Foreskin fibroblast (primary cell): ENCODE measurements around the gene USP9X.

DNA sequence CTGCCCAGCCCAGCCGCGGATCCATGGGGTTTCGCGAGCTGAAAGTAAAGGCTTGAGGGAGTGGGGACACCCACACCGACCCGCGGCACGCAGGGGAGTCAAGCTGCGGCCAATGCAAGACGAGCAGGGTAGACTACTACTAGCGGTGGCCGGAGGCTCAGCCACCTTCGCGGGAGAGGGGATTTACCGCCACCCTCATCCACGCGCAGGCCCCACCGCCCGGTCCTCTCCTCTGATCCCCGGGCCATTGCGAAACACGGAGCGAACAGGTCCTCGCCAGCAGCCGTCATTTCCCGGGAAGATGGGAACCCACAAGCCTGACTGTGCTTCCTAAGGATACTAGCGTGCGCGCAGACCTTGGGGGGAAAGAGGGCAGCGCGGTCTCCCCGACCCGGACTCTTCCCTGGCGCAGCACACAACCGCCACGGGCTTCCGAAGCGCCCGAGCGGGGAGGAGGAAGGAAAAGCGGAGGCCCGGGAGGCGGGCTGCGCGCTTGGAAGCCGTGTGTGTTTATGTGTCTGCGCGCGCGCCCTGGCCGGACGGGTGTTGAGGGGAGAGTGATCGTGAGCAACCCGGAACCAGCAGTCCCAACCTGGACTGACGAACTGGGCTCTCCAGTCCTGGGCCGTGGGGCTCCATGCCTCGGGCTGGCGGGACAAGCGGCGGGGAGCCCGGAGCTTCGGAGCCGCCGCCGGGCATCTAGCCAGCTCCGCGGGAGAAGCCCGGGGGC is 74.5 kb upstream of the BCOR start:
- RRBS = 6% methylated on average over 43 of the region's 68 CpGs

- RRBS = 8% methylated on average over 2 of the region's 77 CpGs
Measured at GRCh38 chrX:40175413-40176323, 77.9 kb upstream of the BCOR start.

GRCh38 chrX:40434751-40435416 is 145.9 kb upstream of the ATP6AP2 start:
- RRBS = no CpG with 5 or more reads among the region's 20 CpGs

GRCh38 chrX:40468273-40468650 is 112.5 kb upstream of the ATP6AP2 start:
- RRBS = no CpG with 5 or more reads among the region's 2 CpGs

DNA sequence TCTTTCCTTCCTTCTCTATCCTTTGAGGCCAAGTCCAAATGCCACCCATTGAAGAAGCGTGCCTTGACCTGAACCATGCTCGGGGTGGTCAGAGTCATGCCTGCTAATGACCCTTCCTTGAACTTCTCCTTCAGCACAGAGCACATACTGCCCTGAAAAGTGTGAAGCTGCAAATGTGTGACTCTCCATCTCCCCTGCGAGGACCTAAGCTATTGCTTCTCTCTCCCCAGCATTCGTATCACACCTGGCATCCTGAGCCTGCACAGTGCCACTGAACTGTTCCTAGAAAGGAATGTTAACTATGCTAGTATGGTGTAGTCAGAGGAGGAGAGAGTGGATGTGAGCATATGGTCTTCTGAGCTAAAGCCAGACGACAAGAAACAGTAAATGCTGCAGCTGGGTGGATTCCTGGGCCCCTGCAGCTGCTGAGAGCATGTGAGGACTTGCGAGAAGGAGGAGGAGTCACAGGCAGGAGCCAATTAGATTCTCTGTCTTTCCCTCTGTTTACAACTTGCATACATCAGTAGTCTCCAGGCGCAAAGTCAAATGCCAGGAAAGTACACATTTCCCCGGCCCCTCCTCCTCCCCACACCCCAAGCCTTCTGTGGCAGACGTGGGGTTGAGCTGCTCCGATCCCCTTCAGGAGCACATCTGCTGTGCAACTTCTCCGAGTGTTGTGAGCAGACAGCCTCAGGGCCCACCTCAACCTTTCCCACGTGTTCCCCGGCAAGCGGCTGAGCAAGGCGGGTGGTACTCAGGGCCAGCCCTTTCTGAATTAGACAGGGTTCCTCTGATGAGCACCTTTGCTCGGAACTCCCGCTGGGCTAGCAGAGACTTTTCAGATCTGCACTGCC is 108.8 kb upstream of the ATP6AP2 start:
- RRBS = no CpG with 5 or more reads among the region's 17 CpGs

- RRBS = no CpG with 5 or more reads among the region's 5 CpGs
Measured at GRCh38 chrX:40484753-40485053, 96.1 kb upstream of the ATP6AP2 start.

- RRBS = no CpG with 5 or more reads among the region's 6 CpGs
Measured at GRCh38 chrX:40636337-40637310, 10.7 kb downstream of the CXorf38 start.

GRCh38 chrX:40749887-40750370 is 14.6 kb upstream of the MED14 start:
- RRBS = no CpG with 5 or more reads among the region's 4 CpGs

DNA sequence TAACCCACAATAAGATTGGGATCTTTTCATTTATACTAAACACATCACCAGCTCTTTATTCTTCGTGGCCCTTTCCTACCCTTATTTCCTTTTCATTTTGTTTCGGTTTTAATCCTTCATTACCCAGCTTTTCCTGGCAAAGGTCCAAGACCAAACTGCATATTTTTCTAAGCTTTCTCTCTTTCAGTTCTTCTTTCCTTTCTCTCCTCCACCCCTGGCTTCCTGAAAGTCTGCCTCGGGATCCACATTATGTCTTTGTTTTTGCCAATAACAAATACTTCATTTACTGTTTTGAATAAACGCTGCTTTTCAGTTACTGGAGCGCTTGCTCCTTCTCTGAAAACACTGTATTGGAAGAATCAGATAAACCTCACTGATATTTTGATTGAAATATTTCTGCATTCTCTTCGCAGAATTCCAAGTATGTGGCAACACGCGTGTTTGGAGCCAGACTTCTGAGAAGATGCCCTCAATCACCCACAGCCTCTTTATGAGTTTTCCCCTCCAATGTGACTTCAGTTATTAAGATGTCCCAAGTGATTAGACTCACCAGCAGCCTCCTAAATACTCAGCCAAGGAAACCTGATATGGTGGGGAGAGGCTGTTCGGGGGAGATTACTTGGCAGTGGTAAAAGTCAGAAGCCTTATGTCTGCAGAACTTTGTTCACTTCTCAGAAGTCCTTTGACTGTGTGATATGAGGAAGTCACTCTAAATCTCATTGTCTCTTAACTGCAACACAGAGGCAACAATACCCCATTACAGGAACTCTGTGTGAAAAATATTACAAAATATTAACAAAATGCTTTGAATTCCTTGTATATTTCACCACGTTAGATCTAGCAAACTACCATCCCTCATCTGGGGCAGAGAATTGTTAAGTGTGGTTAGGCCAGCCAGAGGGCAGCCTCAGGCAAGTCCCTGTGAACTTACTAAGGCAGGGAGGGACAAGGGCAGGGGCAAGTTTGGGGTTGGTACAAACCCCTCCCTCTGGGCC is 151.6 kb upstream of the USP9X start:
- RRBS = no CpG with 5 or more reads among the region's 10 CpGs

GRCh38 chrX:40945185-40945827 is 139.9 kb upstream of the USP9X start:
- RRBS = 0% methylated on average over 1 of the region's 5 CpGs

- RRBS = 1% methylated on average over 57 of the region's 106 CpGs
Measured at GRCh38 chrX:41085013-41085967, at the start of gene USP9X. Gene USP9X, plus strand, starts transcription at chrX:41085445.

DNA sequence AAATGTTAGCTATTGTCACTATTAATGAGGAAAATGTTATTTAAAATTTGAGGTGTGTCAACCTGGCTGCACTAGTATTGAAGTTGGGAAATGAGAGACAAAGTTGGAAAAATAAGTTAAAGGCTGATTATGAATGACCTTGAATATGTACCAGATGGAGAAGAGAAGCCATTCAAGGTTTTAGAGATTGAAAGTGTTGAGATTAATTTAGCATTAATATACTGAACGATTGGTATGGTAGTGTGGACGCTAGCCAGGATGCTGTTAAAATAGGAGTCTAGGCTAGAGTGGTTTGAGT is 25.4 kb downstream of the USP9X start:
- RRBS = no CpG with 5 or more reads among the region's 2 CpGs

DNA sequence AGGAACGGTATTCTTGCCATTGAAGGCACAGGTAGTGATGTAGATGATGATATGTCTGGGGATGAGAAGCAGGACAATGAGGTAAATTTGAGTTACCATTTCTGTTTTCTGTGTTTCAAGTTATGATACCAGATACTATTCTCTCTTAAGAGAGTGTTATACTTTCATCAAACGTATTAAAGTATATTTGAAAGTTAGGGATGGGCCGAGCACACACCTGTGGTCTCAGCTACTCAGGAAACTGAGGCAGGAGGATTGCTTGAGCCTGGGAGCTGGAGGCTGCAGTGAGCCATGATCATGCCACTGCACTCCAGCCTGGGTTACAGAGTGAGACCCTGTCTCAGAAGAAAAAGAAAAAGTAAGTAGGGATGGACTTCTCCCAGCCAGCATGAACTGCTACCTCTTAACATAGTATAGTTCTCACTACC is 116.0 kb downstream of the USP9X start:
- RRBS = no CpG with 5 or more reads among the region's 3 CpGs

- RRBS = no CpG with 5 or more reads among the region's 6 CpGs
Measured at GRCh38 chrX:41217236-41218021, 116.5 kb upstream of the DDX3X start.

GRCh38 chrX:41221265-41222360 is 112.3 kb upstream of the DDX3X start:
- RRBS = no CpG with 5 or more reads among the region's 6 CpGs

DNA sequence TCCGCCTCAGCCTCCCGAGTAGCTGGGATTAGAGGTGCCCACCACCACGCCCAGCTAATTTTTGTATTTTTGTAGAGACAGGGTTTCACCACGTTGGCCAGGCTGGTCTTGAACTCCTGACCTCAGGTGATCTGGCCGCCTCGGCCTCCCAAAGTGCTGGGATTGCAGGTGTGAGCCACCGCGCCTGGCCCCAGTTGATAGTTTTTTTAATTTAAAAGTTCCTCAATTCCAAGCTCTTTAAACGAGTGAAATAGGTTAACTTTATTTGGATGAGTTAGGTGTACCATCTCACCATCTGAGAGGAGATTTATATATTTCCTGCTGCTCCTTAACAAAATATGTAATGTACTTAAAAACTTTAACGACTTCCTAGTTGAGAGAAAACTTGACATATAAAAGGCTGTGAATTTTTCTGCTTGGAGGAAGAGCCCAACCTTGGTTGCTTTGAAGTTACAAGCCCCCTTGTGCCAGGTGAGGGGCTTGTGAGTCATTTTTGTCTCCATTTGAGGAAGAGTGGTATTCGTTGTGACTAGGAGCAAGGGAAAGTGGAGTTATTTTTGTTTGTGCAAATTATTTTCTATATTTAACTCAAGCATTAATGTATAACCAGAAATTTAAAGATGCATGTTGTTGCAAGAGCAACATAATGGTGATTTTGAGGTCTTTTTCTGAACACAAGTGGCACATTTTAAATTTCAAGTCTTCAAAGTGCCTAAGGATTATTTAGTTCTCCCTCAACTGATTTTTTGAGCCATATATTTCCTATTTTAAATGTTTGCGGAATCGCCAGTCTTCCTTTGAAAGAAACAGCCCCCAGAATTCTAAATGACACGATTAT is 99.1 kb upstream of the DDX3X start:
- RRBS = no CpG with 5 or more reads among the region's 14 CpGs

DNA sequence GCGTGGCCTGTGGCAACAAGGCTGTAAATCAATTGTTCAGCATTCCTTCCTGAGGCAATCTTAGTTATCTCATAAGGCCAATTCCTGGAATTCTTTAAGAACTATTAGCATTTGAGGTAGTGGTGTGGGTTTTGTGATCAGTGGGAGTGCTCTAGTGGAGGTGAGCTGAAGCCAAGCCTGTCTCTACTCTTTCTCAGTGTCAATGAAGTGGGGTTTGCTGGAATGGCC is 5.1 kb upstream of the GPR82 start:
- RRBS = no CpG with 5 or more reads among the region's 1 CpG

DNA sequence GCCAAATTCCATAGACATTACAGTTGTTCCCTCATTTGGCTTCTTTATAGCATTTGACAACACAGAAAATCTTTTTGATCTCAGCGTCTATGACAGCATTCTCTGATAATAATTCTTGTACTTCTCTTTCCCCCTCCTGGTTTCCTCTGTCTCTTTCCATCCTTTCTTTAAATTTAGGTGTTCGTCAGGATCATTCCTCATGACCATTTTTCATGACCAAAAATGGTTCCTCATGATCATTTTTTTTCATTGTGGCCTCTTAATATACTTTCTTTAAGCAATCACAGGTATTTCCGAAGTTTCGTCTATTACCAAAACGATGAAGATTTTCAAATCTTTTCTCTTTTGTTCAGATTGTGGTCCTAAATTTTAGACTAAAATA is 99.6 kb downstream of the GPR82 start:
- RRBS = no CpG with 5 or more reads among the region's 5 CpGs

DNA sequence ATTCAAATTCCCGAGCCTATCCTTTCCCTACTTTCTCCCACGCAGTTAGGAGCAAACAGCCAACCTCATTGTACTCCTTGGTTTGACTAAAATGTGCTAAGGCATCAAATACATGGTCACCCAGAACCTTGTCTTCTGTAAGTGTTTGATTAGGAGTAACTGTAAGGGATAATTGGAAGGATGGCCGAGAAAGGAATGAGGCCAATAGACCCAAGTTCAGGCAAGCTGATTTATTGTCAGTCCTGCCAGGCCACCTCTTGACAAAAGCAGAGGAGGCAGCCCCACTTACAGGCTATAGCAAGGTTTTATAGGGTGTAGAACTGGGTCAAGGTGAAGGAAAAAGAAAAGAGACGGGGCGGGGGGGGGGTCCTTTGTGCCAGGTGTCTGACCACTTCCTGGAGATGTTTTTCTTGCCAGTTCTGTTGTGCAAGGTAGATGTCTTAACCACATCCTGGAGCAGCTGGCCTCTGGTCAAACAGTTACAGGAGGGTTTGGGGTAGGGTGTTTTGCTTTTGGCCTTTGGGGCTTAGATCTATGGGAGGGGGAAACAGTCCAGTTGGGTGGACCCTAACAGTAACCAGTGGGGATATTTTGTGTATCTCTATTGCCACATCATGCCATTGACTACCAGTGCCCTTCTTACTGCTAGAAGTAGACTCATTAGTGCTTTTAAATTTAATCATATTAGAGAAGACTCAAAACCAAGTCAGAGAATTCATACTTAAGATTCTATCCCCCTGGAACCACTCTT is 165.6 kb upstream of the PPP1R2C start:
- RRBS = no CpG with 5 or more reads among the region's 5 CpGs